ENCODE measurements around a stretch of chr2.

DNA sequence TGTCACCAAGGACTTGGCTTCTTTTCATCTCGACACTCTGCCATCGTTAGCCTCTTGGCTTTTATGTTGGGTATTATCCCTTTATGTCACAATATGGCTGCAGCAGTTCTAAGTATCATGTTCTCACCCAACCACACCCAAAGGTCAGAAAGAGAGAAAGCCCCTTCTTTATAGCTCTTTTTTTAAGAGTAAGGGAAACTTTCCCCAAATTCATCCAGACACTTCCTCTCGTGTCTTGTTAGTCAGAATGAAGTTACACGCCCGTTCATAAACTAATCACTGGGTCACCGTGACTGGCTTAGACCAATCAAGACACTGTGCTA, 104.9 kb upstream of the TAF1B start:
- PRO-cap, 2 experiments = no peak in any of the 2 experiments

DNA sequence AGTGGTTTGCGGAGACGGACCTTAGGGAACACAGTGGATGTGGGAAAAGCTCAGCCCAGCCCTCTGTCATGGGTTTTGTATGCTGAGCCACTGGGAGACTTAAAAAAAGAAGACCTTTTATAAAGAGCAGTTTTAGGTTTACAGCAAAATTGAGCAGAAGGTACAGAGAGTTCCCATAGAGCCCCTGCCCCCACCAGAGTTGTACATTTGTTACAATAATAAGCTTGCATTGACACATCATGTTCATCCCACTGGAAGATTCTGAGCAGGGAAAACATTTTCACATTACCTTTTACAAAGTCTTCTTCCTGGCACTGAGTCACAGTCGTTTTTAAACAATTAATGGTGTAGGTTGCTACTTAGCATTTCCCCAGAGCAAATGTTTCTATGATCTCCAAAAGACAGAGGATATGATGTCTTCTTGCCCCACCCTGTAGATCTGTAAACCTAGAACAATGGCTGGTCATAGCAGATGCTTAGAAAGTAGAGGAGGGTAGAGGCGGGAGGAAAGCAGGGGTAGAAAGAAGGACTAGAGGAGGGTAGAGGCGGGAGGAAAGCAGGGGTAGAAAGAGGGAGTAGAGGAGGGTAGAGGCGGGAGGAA, 82.8 kb upstream of the TAF1B start:
- PRO-cap, 2 experiments = no peak in any of the 2 experiments

DNA sequence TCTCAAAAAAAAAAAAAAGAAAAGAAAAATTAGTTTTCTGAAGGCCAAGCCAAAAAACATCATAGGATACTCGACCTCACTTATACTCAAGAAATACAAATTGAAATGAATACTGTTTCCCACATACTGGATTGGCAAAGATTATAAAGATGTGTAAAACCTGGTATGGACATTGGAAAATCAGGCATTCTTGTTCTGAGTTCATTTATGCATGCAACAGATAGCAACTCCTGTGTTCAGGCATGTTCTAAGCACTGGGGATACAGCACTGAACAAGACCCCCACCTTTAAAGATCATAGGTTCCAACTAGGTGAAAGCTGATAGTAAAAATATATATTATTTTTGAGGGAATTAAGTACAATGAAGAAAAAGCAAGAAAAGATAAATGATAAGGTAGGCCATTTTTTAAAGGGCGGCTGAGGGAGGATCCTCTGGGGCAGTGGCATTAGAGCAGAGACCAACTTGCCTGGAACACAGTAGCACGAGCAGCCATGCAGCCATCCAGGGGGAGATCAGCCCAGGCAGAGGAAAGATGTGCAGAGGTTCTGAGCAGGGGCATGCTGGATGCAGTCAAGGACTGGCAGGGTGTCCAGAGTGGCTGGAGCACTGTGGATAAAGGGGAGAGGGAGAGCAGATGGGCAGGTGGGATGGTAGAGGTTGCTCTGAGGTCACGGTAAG, 16.5 kb upstream of the GRHL1 start:
- PRO-cap, 2 experiments = no peak in any of the 2 experiments

- PRO-cap, 2 experiments = no peak in any of the 2 experiments
Observed at GRCh38 chr2:9944496-9944919, 7.0 kb upstream of the GRHL1 start.

- PRO-cap, 2 experiments = no peak in any of the 2 experiments
Observed at GRCh38 chr2:10007348-10007809, 36.0 kb upstream of the KLF11 start.

- PRO-cap, 2 experiments = no peak in any of the 2 experiments
Observed at GRCh38 chr2:10009807-10010737, 33.3 kb upstream of the KLF11 start.

DNA sequence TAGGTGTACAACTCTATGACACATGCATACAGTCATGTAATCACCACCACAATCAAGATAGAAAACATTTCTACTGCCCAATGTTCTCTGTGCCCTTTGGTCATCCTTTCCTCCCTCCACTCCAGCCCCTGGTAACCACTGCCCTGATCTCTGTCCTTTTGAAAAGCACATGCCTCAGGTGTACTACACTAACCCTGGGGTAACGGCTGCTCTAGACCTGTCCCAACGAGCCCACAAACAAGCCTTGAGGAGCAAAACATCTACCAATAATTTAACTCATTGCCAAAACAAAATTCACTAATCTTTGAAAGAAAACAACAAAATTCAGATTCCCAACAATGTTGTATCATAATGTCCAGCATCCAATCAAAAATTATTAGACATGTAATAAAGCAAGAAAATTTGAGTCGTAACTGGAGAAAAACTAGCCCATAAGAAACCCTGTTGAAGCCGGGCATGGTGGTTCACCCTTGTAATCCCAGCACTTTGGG, 25.9 kb upstream of the KLF11 start:
- PRO-cap, 2 experiments = no peak in any of the 2 experiments

DNA sequence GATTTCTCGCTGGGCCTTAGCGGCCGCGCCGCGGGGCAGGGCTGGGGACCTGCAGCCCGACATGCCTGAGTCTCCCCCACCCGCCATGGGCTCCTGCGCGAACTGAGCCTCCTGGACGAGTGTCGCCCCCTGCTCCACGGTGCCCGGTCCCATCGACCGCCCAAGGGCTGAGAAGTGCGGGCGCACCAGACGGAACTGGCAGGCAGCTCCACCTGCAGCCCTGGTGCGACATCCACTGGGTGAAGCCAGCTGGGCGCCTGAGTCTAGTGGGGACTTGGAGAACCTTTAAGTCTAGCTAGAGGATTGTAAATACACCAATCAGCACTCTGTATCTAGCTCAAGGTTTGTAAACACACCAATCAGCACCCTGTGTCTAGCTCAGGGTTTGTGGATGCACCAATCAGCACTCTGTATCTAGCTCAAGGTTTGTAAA, 11.4 kb upstream of the CYS1 start:
- PRO-cap, 2 experiments = peak in 1 of 2 experiments; most common minus-strand start position 237 of the sequence (in 1)

DNA sequence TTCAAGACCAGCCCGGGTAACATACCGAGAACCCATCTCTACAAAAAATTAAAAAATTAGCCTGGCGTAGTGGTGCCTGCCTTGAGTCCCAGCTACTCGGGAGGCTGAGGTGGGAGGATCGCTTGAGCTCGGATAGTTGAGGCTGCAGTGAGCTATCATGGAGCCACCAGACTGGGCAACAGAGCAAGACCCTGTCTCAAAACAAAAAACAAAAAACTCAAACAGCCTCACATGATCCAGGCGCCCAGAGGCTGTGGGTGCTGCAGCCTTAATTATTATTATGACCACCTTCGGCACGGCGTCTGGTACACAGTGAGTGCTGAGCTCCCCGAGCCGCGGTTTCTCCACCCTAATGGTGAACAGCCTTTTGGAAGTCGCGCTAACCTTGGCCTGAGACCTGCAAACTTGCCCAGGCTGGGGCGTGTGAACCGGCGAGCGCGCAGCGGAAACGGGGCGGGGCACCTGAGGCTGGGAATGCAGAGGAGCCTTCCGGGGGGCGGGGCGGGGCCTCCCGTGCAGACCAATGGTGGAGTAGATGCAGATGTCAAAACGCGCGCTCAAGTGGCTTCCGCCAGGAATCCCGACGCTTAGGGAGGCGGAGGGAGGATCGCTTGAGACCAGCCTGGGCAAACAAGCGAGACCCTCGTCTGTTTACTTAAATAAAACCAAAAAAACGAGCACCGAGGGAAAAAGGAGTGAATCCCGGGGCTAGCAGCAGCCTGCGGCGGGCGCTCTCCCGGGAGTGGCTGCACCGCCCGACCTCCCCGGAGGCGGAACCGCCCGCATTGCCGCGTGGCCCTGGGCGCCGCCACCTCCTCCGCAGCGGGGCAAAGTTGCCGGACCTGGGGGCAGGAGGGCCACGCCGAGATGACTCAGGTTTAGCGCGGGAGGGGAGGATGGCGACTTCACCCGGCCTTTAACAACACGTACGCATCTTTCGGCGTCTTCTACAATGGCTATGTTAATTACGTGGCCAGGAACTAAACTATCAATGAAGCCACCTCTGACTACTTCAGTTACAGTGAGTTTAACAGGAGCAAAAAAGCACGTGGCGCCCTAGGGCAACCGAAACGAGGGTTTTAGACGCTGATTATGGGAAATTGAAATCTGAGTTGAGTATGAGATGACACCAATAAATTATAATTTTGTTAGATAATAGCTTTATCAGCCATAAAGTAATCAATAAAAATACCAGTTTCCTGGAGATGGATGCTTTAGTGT, 2.3 kb upstream of the RRM2 start:
- PRO-cap, 2 experiments = peak in 2 of 2 experiments; most common plus-strand start position 590 of the sequence (in 2); most common minus-strand start position 787 of the sequence (in 2)

GRCh38 chr2:10271781-10272311, 30.9 kb upstream of the HPCAL1 start:
- PRO-cap, 2 experiments = no peak in any of the 2 experiments

DNA sequence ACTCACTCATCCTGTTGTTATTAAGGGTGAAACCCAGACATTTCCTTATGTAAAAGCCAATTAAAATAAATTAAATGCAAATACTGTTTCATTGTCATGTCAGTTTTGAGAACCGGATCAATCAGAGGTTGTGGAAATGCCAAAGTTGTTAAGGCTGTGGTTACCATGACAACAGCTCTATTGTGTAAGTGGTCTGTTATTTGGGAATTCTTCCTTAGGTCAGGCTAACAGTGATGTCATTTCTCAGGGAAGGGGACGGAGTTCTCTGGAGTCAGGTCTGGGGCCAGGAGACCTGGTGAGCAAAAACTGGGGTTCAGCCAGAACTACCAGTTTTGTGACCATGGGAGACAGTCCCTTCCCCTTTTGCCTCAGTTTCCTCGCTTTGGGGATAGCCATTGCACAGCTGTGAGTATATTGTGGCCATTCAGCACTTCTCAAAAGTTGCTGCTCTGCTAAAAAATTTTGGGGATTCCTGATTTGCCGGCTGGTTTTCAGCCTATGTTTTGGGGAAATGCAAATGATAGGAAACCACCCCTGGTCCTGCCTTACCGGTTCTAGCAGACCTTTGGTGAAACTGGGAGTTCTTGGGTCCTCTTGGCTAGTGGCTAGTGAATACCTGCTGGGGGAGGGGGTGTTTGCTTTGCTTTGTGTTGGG, 21.5 kb downstream of the HPCAL1 start:
- PRO-cap, 2 experiments = no peak in any of the 2 experiments

DNA sequence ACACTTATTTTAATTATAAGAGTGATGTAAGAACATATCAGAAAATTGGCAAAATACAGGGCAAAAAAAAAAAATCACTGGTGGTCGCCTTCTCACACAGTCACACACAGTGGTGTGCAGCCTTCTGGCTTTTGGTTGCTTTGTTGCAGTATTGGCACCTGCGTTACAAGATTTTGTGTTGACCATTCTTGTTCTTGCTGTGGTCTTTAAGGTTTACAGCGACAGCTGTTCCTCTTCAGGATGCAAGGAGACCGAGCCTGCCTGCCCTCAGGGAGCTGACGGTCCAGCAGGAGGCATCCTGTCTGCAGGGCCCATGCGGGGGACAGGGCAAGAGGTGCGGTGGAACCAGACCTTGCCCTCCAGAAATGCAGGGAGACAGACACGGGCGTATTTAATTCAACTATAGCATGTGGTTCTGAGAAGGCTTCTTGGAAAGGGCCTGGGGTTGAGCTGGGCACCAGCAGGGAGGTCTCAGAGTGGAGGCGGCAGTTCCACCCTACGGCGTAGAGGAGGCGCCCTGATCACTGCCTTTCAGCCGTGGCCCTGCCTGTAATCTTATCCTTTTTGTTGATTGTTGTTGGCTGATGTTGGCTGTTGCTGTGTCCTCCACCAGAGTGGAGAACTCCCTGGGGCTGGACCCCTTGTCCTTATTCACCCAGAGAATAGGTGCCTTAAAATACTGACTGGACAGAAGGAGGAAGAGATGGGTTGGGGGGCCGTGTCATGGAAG, 71.7 kb downstream of the HPCAL1 start:
- PRO-cap, 2 experiments = no peak in any of the 2 experiments

- PRO-cap, 2 experiments = no peak in any of the 2 experiments
Observed at GRCh38 chr2:10404673-10405259, 43.4 kb downstream of the ODC1 start.

DNA sequence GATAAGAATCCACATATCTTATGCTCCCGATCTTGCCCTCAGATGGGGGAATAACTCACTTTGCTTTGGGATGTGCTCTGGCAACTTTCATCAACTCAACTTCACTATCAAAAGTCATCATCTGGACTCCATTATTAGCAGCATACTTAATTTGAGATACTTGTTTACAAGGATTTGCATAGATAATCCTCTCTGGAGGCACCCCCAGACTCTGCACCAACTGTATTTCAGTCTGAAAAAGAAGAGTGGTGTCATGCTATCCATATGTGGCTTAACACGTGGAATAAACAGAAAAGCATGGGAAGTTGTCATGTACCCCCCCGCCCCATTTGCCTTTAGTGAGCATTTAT, 4.1 kb downstream of the ODC1 start:
- PRO-cap, 2 experiments = no peak in any of the 2 experiments

DNA sequence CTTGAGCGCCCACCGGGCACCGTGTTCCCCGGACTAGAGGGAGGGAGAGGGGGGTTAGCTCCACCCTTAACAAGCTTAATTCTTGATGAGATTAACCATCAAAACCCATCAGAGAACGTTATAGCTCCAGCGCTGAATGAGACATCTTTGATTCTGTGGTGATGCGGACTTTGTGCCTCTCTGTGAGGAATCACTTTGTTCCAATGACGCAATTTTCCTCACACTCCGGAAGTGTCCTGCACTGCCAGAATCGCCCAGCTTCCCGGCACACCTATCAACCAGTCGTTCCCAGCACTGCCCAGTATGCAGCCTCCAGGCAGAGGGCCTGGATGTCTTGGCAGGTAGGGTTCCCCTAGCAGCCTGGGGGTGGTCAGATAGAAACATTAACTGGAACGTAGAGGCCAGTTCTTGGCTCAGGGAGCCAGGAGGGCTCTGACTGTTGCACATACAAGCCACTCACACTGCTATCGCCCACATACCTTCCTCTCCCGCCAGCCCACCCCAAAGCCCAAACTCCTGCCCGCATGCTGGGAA, 1.9 kb upstream of the ODC1 start:
- PRO-cap, 2 experiments = peak in 2 of 2 experiments; most common plus-strand start position 241 of the sequence (in 2); most common minus-strand start position 138 of the sequence (in 1)

DNA sequence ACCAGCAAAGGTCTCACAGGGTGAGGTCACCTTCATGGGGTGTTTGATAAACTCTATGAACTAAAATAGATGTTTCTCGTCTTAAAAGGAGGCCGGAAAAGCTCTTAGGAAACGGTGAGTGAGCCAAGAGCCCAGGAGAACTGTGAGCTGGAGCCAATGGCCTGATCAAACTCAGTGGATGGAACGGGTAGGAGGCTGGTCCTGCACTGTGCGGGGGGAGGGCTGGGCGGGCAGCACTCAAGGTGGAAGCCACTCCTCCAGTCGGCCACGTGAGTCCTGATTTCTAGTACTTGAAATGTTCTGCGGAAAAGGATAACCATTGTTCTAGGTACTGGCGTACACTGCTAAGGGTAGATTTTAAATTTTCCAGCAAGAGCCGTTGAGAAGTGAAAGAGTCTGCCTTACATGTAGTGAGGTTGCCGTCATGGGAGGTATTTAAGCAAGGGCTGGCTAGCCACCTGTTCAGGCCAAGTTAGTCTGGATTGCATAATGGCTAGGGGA, 51.1 kb upstream of the ODC1 start:
- PRO-cap, 2 experiments = no peak in any of the 2 experiments

GRCh38 chr2:10821200-10821568, 8.6 kb upstream of the PDIA6 start:
- PRO-cap, 2 experiments = no peak in any of the 2 experiments

GRCh38 chr2:10843986-10844749, 31.6 kb upstream of the PDIA6 start:
- PRO-cap, 2 experiments = peak in 1 of 2 experiments; most common plus-strand start chr2:10844247 (in 1); most common minus-strand start chr2:10844113 (in 1)

DNA sequence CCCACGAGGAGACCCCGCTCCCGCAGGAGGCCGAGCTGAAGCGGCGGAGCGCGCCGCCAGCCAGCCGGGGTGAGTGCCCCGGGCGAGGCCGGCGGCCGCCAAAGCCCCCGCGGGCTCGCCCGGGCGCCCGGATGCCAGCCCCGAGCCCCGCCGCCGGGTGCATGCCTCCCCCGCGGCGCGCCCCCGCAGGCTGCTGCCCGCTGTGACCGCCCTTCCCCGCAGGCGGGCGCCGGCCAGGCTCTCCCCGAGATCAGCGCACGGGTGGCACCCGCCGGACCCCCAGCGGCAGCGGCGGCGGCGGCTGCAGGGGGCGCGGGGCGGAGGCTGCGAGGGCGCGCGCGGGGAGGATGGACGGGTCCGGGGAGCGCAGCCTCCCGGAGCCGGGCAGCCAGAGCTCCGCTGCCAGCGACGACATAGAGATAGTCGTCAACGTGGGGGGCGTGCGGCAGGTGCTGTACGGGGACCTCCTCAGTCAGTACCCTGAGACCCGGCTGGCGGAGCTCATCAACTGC, 402 bp downstream of the KCNF1 start:
- PRO-cap, 2 experiments = no peak in any of the 2 experiments

- PRO-cap, 2 experiments = no peak in any of the 2 experiments
Observed at GRCh38 chr2:11385756-11386206, 41.3 kb upstream of the ROCK2 start.